CMK (cell line): Measurements from ENCODE around the genes PPP6C, MVB12B and RALGPS1.

DNA sequence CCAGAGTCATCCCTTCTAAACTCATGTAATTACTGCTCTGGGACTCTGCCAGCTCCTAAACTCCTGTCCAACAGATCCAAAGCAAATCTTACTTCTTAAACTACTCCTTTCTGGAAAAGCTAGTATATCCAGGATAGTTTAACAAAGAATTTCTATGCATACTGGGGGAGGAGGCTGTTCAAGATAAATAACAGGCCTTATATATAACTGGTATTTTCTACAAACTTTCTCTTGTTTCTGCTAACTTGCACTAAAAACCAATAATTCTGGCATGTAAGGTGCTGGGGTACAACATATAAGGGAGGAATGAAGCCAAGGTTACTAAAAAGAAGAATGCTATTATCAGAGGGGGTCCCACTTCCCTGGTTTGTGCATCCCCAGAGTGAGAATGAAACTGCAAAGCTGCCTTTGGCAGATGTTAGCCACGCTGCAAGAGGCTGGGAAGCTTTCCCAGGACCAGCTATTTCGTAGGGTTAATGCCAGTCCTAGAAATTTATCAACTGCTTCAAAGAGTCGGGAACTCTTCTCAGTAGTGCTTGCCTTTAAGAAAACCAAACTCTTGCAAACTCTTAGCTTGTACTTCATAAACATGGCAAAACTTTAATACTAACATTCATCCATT lies 87.3 kb upstream of the NR5A1 start:
- RRBS: no CpG with 5 or more reads among the region's 3 CpGs

DNA sequence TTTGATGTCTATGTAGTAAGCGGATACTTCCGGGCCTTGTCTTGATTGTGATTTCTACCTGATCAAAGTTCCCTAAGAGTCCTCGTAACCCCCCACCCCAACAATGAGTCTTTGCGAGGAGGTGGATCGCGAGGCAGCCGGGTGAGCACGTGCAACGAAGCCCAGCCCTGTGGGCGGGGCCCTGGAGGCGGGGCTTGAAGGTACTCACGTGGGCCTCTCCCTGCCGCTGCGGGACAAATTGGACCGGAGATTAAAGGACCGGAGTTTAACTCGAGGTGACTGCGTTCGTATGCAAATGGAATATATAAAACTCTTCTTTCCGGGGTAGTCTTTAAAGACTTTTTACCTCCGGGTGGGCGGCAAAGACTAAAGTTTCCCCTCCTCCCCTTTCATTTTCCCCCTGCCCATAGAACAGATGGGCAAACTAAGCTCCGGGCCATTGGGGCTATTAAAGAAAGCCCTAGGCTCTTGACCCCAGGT lies 428 bp upstream of the NR6A1 start:
- RRBS: 1% methylated on average over 18 of the region's 23 CpGs

DNA sequence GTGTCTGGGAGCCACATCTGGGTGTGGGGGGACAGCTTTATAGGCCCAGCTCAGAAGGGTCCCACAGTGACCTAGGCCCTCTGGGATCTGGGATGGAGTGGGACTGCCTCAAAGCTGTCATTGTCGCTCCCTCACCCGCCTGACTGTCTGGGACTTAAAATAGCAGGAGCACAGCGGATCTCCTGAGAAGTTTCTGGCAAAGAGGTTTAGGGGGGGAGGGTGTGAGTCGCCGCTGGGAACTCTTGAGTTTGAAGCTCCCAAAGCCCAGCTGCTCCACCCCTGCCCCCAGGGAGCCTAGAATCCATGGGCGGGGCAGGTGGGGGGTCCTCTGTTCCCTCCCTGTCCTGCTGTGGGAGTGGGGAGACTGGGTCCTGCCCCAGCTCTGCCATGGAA lies 1.2 kb upstream of the WDR38 start:
- RRBS: no CpG with 5 or more reads among the region's 6 CpGs

DNA sequence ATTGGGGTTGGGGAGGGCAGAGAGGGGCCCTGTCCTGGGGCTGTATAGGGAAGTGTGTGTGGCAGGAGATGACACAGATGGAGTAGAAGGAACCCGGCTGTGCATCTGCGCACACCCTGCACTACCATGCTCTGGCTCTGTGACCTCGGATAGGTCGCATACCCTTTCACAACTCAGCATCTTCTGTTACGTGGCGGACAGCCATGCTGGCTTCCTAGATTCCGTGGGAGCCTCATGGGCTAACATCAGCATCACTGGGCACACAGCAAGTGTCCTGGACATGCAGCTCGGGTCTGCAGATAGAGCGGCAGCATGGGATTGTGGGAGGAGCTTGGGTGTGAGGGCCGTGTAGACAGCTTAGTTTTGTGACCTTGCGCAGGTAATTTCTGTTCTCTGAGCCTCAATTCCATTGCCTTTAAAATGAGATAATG lies 9.2 kb downstream of the ARPC5L start:
- RRBS: no CpG with 5 or more reads among the region's 11 CpGs

GRCh38 chr9:124941700-124942159 lies 847 bp upstream of the GOLGA1 start:
- RRBS: no CpG with 5 or more reads among the region's 21 CpGs

- RRBS: 1% methylated on average over 29 of the region's 84 CpGs
These were observed at the start of gene PPP6C for GRCh38 chr9:125189396-125190445. Gene PPP6C (minus strand): TSS chr9:125189803.

DNA sequence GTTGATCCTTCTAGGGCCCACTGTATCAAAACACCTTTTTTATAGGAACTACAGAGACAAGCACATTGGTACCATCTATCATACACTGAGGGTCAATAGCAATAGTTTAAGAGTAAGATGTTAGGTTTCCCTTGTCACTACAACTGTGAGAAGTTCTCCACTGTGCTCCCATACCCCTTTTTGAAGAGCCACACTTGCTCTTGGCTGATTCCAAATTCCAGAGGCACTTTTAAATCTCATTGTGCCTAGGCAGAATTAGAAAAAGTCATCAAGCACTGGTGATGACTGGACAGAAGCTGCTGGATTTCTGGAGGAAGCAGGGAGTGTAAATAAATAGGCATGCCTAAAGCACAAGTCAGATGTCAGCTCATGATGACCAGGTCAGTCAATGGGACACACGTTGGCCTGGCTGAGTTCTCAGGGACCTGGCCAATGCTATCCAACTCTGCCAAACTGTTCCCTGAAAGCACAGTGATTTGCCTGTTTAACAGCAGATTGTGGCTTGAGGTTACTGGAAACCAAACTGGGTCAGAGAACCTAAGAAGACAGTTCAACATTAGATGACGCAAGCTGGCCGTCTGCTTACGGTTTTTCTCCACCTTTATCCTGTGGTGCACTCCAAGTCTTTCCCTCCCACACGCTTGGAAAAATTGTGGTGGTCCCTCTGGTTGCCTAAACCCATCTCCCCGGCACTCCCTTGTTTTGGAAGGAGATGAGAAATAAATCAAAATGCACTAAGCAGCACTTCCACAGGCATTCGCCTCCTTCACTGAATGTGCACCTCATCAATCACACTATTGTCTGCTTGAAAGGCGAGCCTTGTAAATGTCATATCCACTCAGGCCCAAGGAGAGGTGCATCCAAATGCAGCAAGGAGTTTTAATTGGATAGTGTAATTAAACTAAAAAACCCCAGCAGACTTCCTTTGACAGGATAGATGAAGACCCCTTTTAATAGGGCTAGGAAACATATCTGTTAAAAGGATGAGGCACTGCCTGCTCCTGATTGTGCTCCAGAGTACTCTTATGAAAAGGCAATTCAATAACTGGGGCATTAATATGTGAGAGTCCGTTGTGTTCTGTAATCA lies 199.3 kb downstream of the GAPVD1 start:
- RRBS: no CpG with 5 or more reads among the region's 9 CpGs

GRCh38 chr9:125486157-125487315 lies 220.5 kb downstream of the MAPKAP1 start:
- RRBS: 95% methylated on average over 3 of the region's 10 CpGs

GRCh38 chr9:125649729-125650894 lies 56.9 kb downstream of the MAPKAP1 start:
- RRBS: no CpG with 5 or more reads among the region's 11 CpGs

DNA sequence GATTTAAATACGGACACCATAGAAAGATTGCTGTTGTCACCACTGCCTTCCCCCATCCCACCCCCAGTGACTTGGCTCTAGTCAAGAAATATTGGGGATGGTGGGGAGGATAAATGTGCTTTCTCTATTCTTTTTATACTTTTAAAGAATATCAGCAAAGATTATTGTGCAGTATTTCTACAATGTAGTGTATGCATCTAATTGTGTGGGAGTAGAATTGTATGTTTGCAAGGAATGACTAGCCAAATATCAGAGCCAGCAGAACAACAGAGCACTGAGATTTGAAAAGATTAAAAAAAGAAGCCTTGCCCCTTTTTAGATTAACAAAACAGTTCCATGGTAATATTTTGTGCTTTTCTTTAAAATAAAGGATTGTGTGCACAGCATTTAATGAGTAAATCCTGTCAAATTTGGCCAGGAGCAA lies 143.4 kb downstream of the PBX3 start:
- RRBS: no CpG with 5 or more reads among the region's 1 CpG

GRCh38 chr9:126326432-126327502 lies at the start of gene MVB12B:
Gene MVB12B (plus strand): TSS chr9:126326829.
- RRBS: 32% methylated on average over 54 of the region's 140 CpGs

DNA sequence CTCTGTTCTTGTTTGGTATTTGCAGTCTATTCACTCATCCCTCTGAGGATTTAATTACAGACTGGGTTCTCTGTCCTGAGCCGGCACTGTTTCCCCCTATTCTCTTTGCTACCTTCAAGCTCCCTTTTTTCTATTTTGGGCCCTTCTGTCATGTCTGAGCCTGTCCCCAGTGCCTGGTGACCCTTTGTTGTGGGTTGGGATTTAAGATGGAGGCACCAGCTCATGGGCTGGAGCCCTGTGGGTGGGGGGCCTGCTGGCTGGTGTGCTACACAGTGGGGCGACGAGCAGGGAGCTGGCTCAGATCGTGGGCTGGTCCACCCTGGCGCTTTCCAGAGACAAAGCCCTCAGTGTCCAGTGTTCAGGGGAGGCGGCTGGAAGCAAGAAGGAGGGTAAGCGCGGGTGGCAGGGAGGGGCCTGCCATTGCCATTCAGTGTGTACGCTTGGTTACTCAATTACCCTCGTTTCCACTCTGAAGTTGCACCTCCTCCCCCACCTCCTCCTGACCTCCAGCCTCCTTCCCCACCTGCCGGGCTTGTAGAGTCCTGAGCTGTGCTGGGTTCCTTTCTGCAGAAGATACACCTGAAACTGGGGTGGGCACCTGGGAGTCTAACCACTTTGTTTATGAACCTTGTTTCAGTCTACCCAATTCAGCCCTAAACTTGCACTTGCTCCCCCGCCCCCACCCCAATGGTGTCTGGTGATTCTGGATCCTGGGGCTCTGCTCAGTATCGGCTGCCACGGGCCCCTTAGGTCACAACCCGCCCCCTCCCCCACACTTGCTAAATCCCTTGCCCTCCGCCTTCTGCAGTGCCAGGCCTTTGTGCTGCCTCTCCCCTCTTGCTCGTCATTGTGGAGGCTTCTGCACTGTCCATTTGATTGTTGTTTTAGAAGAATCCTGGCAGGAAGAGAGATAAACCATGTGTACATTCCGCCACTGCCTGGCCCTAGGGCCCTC lies 49.9 kb downstream of the MVB12B start:
- RRBS: no CpG with 5 or more reads among the region's 18 CpGs

DNA sequence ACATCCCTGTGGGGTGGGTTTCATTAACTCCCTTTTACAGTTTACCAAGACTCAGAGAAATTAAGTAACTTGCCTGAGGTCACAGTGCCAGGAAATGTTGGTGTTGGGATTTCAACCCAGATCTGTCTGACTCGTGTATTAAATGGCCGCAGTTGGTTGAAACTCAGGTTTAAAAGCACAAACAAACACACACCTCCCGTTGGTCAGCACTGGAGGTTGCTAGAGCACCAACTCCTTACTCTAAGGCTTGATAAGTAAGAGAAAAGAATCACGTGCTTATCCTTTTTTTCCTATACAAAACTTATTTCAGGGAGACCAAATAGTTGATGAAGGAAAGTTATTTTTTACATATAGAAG lies 63.6 kb downstream of the MVB12B start:
- RRBS: no CpG with 5 or more reads among the region's 4 CpGs

DNA sequence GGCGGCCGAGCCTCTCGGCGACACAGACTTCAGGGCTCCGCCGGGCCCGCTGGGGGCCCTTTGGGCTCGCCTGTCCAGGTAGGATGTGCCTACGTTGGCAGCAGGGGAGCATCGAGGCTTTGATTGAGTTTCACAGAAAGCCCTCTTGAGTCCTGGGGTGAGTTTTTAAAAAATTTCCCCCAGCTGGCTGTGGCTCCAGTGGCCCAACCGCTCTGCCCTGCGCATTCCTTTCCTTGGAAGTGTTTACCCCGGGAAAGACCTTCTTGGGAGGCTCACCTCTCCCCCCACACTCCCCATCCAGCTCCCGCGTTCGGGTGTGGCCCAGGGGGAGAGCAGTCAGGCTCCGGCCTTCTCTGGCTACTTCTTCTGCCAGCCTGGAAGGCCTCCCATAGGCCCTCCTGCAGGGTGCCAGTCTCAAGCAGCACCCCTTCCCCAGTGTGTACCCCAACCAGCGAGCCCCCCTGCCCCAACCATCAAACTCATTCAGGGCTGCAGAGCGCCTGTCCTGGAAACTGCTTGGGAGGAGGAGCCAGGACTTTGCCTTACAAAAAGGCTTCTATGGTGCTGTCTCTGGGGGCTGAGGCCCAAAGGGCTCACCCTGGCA lies 5.4 kb downstream of the LMX1B start:
- RRBS: 54% methylated on average over 9 of the region's 19 CpGs

DNA sequence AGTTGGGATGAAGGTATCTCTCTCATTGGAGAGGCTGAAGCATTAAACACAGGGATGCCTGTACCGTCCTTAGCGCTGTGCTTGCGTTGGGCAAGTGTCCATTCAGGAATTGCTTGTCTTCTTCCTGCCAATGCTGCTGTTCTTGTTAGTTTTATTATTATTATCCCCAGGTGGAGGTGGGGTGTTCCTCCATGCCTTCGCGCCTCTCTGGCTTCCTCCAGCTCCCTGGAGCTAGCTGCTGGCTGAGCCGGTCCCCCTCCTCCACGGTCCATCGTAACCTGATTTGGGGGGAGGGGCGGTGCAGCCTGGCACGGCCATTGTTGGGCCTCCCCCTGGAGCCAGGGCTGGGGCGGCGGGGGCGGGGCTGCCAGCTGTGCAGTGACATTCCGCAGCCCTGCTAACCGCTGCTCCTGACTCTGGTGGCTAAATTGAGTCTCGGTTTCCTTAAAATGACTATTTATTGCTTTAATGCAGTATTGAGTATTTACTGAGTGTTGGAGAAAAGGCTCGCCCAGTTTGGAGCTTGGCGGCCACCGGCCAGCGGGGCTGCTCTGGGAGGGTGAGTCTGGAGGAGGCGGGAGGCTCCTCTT lies 51.3 kb downstream of the LMX1B start:
- RRBS: 75% methylated on average over 2 of the region's 21 CpGs

DNA sequence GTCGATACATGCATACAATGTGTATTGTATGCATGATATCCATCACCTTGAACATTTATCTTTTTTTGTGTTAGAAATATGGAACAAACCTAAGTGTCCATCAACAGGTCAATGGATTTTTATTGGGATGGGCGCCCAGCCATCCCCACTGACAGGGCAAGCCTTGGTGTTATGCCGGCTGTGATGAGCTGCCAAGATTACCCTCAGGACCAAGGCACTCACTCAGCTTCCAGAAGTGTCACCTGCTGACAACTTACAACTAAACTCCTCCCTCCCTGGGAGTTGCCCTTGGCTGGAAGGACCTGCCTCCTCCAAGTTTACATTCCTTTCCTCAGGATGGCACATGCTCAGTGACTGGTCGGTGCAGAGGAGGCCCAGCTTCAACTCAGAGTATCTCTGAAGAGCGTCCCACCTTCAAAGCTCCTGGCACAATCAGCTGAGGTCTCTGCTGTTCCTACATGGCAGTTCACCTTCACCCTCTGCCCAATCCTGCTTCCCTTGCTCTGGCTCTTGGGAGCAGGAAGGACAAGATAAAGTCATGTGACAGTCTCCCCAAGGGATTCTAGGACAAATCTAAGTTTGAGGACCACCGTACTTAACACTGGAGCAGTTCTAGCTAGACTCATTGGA lies 52.4 kb upstream of the ZBTB43 start:
- RRBS: no CpG with 5 or more reads among the region's 6 CpGs

DNA sequence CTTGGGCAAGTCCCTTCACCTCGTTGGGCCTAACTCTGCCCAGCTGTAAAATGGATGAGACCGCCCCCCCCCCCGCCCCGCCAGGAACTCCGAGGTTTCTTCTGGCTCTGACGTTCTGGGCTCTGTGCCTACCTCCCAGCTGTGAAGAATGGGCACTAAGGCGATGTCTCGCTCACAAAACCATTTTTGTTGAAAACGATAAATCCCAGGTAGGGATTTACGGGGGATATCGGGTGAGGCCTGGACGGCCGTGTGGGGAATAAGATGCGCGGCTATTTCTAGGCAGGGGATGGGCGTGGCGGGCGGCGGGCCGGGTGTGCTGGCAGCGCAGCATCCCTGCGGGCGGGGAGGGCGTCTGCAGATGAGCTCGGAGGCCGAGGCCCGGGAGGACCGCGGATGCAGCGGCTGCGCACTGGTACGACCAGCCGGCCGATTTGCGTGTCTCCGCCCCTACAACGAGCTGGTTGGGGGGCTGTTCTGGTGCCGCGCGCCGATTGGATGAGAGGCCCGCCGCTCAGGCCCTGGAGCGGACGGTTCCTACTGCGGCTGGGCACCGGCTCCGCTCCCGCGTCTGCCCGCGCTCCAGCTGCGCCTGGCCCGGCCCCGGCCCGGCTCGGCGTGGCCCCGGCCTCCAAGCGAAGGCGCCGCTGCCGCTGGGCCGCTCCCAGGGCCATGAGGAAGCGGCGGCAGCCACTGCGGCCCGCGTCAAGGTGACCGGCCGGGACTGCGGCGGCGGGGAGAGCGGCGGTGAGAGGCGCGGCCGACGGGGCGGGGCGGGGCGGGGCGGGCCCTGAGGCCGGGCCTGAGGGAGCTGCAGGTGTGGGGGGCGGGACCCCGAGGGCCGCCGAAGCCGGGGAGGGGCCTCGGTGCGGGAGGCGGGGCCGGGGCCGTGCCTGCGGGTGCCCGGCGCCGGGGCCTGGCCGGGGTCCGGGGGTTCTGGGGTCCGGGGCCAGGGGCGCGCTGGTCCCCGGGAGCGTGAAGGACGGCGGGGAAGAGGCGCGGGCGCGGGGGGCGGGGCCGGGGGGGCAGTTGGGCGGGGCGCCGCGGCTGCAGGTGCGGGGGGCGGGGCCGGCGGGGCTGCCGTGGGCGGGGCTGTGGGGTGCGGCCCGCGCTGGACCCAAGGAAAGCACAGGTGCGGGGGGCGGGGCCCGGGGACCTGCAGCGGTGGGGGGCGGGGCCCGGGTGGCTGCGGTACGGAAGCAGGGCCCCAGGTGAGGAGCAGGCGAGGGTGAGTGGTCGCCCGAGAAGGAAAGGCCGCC lies at the start of gene RALGPS1:
Gene RALGPS1 (plus strand): TSS at position 517 of the 1,259 bp plus-strand sequence.
- RRBS: 2% methylated on average over 69 of the region's 139 CpGs

GRCh38 chr9:127096076-127096783 lies 26.2 kb downstream of the ANGPTL2 start:
- RRBS: 86% methylated on average over 6 of the region's 13 CpGs

DNA sequence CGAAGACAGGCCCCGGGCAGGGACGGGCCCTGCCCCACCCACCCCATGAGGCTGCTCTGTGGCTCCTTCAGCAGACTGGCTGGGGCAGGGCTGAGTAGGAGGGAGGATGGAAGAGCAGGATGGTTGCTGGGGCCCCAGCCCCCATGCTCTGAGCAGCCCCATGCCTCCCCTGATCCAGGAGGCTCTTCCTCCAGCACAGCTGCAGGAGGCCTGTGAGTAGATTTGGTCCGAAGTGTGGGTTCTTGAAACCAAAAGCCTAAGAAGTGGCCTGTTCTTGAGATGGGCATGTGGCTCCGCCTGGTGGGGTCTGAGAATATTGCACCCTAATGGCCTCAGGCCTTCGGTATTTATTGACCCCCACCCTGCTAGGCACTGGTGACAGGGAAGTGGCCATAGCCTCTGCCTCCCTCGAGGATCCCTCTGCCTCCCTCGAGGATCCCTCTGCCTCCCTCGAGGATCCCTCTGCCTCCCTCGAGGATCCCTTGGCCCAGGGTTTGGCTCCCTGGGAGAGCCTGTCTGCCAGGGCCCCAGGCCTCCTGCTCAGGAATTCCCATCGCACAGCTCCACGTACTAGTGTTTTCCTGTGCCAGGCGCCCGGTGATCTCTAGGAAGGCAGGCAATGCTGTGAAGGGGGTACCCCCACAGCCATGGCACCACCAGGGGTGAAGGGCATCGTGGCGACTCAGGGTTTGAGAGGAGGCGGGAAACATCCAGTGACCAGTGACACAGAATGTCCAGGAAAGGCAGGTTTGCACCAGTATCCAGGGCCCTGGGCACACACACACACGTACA lies 65.3 kb upstream of the GARNL3 start:
- RRBS: no CpG with 5 or more reads among the region's 18 CpGs

DNA sequence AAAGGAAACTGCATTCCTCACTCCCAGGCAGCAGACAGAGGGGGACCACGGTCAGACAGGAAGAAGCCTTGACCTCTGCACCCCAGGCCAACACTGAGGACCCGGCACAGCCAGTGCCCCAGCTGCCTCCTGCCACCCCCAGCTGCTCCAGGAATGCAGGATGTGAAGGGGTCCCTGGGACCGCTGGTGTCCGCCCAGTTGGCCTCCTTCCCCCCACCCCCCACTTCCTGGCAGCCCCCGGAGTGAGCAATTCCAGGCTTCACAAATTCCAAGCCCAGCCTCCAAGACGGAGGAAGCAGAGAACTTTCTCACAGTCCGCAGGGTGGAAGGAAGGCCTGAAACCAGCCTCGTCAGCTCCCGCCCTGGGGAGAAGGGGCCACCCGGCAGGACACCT lies 47.5 kb downstream of the NIBAN2 start:
- RRBS: no CpG with 5 or more reads among the region's 10 CpGs